SK-N-DZ (cell line): Measurements from ENCODE around the genes GNAQ and TLE4.

GRCh38 chr9:76901665-76902439, 4.1 kb downstream of the PRUNE2 start:
RAMPAGE:
- cytosol, long total RNA = no peak
- nucleus, long total RNA = no peak

DNA sequence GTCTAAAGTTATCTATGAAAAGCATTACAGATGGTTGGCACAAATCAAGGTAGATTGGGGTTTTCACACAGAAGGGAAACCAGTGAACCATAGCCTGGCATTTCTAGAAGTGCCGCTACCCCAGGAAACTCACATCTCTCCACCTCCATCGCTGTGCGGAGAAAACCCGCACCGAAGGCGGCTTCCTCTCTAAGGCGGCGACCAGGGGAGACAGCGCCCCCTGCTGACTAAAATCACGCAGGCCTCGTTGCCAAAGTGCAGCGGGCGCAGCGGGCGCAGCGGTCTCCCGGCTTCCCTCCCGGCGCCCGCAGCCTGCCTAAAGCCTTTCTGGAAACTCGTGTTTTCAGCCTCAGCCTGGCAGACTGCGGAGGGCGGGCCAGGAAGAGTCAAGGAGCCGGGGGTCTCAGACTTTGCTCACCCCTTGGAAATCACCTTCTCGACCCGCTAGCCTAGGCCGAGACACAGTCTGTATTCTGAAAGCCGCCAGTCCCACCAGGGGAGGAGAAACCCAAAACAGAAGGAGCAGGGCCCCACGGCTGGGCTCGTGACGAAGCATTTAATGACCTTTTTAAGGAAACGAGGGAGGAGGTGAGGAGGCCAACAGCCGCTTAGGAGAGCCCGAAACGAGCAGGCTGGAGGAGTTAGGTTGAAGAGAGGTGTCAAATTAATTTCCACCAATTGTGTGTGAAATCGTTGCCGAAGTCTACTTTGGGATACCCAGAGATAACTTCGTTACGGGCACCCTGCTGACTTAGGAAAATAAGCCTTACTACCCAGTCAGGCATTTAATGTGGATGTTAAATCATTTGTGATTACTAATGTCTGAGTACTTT, 7.4 kb upstream of the FOXB2 start:
RAMPAGE:
- cytosol, long total RNA = no peak
- nucleus, long total RNA = no peak

GRCh38 chr9:77370156-77370904, 193.0 kb downstream of the VPS13A start:
RAMPAGE:
- cytosol, long total RNA = no peak
- nucleus, long total RNA = no peak

GRCh38 chr9:77528673-77529482, 119.2 kb downstream of the GNA14 start:
RAMPAGE:
- cytosol, long total RNA = no peak
- nucleus, long total RNA = no peak

RAMPAGE:
- cytosol, long total RNA = no peak
- nucleus, long total RNA = no peak
These were observed 538 bp downstream of the GNA14 start for GRCh38 chr9:77647367-77648200.

GRCh38 chr9:77731886-77732433, 83.8 kb upstream of the GNA14 start:
RAMPAGE:
- cytosol, long total RNA = no peak
- nucleus, long total RNA = no peak

RAMPAGE:
- cytosol, long total RNA = no peak
- nucleus, long total RNA = no peak
These were observed 87.2 kb upstream of the GNA14 start for GRCh38 chr9:77735137-77735967.

DNA sequence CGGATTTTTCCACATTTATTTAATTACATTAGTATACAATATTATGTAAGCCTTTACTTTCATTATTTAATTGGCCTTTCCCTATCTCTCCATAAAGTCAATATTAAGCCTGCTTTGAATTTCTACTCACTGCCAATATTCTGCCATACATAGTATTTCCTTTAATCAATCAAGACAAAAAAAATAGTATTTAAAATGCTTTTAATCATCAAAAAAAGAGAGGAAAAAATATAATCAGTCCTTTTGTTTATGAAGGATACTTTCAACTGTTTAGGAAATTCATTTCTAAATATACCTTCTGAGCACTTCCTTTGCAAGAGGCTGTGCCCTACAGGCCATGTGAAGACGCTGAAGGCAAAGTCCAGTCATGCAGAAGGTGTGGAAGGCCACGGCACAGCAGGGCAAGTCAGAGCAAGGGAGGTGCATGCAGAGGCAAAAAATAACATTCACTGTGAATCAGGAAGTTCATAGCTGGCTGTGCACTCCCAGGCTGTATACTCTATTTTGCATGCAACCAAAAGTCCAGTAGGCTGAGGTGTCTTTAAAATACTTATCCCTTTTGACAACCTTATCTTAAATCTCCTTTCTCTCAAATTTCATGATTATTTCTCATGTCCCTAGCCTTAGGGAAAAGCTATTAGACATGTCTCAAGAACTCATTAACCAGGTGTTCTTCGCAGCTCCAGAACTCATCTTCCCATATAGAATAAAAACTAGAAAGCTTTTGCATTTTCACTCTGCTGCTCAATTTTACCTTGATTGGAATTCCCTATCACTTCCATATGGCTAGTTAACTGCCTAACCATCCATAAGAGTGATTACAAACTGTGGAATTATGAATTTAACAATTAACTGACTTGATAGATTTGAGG, 50.3 kb downstream of the GNAQ start:
RAMPAGE:
- cytosol, long total RNA = no peak
- nucleus, long total RNA = no peak

GRCh38 chr9:78031696-78032016, at the start of gene GNAQ:
GNAQ (minus strand) TSS chr9:78031811.
RAMPAGE:
- cytosol, long total RNA = no peak
- nucleus, long total RNA = no peak

GRCh38 chr9:78278290-78278906, 18.5 kb upstream of the PSAT1 start:
RAMPAGE:
- cytosol, long total RNA = no peak
- nucleus, long total RNA = no peak

RAMPAGE:
- cytosol, long total RNA = start-site peak on the plus strand at chr9:79571948-79571979, 918 and 950 reads in 2 replicates
- nucleus, long total RNA = start-site peak on the plus strand at chr9:79571963-79571986, 1,118 and 139 reads in 2 replicates
These were observed at the start of gene TLE4 for GRCh38 chr9:79571634-79572347. TLE4 (plus strand) TSS chr9:79571965.

GRCh38 chr9:79590914-79591778, 19.4 kb downstream of the TLE4 start:
RAMPAGE:
- cytosol, long total RNA = no peak
- nucleus, long total RNA = no peak

GRCh38 chr9:79868761-79869215, 297.0 kb downstream of the TLE4 start:
RAMPAGE:
- cytosol, long total RNA = no peak
- nucleus, long total RNA = no peak

GRCh38 chr9:81183953-81184511, 505.3 kb downstream of the TLE1 start:
RAMPAGE:
- cytosol, long total RNA = no peak
- nucleus, long total RNA = no peak

GRCh38 chr9:81396442-81397118, 292.8 kb downstream of the TLE1 start:
RAMPAGE:
- cytosol, long total RNA = no peak
- nucleus, long total RNA = no peak

RAMPAGE:
- cytosol, long total RNA = no peak
- nucleus, long total RNA = no peak
These were observed 24.6 kb downstream of the TLE1 start for GRCh38 chr9:81664666-81665158.

RAMPAGE:
- cytosol, long total RNA = no peak
- nucleus, long total RNA = no peak
These were observed 51.2 kb upstream of the SPATA31D4 start for GRCh38 chr9:81877082-81877338.

GRCh38 chr9:83219603-83220047, 156.7 kb upstream of the RASEF start:
RAMPAGE:
- cytosol, long total RNA = no peak
- nucleus, long total RNA = no peak

DNA sequence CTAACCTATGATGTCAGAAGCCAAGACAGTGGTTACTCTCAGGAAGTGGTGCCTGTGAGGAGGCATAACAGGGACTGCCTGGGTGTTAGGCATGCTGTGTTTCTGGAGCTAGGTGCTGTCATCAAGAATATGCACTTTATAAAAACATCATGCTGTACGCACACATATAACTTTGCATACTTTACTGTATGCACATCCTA, 30.1 kb downstream of the FRMD3 start:
RAMPAGE:
- cytosol, long total RNA = no peak
- nucleus, long total RNA = no peak

DNA sequence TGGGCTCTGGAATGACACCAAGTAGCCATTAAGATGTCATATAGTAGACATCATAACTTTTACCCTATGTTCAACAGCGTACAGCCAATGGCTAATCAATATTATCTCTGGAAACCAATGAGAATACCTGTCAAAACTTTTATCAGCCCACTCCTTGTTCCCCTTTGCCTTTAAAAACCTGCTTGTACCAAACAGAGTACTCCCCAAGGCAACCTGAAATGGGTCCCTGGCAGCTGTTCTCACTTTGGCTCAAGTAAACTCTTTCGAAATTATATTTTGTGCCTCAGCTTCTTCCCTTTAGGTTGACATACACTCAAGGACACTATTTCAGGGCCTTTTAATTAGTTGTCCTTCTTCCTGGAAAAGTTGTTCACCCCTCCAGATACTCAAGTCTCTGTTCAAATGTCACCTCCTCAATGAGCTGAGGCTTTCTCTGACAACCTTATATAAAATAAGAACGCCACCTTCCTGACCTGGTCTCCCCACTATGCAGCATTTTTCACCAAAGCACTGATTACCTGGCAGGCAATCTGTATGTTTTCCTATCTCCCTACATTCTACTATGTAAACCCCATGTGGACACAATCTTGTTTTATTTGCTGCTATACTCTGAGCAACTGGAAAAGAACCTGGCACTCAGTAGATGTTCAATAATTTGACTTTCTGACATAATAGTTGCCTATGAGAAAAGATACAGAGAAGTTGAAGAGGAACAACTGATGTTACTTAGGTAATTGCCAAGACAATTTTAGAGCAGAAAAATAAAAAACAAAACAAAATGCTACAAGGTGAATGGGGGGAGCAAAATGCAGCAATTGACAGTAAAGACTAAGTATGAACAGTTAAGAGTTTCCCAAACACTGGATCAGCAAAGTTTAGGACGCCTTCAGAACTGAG, 35.3 kb downstream of the IDNK start:
RAMPAGE:
- cytosol, long total RNA = no peak
- nucleus, long total RNA = no peak